Penis (tissue), 1 donor: ENCODE measurements around a stretch of chr16.

DNA sequence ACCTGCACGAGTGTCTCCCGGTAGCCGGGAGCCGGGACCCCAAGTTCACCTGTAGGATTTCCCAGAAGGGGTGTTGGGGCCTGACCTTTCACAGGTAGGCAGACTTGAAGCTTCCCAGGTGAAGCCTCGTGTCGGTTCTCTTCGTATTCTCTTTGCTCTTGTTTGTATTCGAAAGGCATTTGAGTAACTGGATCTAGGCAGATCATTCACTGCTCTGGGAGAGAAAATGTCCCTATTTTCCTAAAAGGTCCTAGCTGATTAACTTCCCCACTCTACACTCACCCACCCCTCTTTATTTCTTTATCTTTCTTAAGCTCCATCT lies 683 bp upstream of the TOX3 start:
- PRO-cap = no peak

DNA sequence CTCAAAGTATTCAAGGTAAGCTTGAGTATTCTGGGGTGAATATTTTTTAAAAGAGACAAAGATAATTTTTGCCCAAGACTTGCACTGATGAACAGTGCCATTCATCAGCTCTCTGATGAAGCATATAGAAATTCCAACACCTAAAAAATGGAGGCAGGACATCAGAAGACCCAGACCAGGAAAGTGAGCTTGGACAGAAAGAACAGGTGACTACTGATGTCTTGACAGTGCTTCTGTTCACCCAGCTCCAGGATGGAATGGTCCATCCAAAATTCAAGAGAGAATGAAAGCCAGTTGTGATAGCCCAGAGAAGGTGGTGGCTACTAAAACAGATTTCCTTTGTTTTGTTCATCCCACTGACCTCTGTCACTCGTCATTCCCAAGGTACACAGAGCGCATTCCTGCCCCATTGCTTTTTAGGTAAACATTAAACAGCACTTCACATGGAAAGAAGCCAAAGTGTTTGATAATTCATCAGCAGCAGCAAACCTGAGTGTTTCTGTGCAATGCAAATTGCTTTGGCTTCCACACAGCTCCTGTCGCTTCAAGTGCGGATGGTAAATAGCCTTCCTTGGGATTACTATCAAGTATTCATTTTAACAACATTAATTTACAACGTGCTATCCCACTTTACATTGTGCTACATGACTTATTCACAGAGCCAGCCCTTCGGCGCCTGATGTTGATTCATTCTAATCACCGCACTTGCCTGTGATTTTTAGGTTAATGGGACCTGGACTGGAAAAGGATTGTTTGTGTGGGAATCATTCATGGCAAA lies 65.0 kb upstream of the TOX3 start:
- PRO-cap = no peak

DNA sequence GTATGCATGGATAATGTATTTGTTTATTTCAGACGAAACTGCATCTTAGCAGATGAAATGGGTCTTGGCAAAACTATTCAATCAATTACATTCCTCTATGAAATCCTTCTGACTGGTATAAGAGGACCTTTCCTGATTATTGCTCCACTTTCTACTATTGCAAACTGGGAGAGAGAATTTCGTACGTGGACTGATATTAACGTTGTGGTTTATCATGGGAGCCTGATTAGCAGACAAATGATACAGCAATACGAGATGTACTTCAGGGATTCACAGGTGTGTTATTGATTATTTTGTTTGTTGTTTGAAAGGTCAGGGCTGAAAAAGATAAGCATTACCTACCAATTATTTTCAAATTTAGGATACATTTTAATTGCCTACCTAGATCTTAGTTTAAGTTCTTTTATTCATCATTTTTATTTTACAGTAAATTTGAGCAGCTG lies 183.5 kb downstream of the CHD9 start:
- PRO-cap = no peak

- PRO-cap = no peak
These were observed 22.6 kb downstream of the AKTIP start for GRCh38 chr16:53480373-53480768.

GRCh38 chr16:53511080-53511694 lies 8.2 kb upstream of the AKTIP start:
- PRO-cap = no peak

DNA sequence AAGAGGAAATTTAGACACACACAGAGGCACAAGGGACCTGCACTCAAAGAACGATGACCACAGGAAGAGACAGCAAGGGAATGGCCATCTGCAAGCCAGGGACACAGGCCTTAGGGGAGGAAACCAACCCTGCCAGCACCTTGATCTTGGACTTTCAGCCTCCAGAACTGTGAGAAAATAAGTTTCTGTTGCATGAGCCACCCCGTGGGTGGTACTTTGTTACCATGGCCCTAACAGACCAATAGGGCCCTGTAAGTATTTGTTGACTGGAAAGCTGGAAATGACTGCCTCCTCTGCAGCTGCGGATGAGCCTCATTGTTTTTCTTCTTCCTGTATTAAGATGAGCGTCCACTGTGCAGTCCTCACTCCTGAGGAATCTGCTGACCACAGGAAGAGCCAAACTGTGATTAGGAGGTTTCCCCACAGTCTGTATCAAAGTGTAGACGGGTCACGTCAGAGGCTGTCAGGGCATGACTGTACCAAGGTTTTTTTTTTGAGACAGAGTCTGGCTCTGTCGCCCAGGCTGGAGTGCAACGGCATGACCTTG lies 12.2 kb upstream of the AKTIP start:
- PRO-cap = no peak

DNA sequence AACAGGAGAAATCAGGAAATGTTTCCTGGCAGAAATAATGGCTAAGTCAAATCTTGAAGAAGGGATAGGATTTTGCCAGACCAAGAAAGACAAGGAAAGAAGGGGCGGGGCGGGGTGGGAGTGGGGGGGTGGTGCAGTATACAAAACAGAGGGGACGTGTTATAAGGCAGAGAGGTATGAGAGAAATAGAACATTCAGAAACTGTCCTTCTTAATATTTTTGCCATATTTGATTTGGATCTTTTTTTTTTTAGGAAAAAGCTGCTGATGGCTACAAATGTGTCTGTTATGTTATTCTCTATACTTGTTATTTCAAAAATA lies 289.2 kb downstream of the IRX3 start:
- PRO-cap = no peak

GRCh38 chr16:54193359-54194340 lies 92.9 kb downstream of the IRX3 start:
- PRO-cap = unidirectional peak, plus-strand start at chr16:54193851; bidirectional peak, plus-strand start at chr16:54194201, minus-strand start at chr16:54194089

GRCh38 chr16:54266357-54267048 lies 20.1 kb downstream of the IRX3 start:
- PRO-cap = no peak

- PRO-cap = no peak
These were observed 2.3 kb downstream of the IRX3 start for GRCh38 chr16:54284253-54284797.

DNA sequence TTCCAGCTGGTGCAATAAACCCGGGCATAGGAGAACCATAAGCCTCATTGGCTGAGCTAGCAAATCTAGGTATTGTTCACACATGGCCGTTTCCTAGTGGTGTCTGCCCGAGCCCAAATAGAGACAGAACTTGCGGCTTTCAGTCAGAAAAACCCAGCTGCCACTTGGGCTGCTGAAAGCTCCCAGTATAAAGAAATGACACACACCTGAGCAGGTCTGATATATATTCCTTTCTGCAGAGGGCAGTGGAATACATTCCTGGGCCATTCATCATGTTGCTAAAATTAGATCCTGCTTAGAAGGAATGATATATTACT lies 83.9 kb upstream of the IRX5 start:
- PRO-cap = no peak

- PRO-cap = no peak
These were observed 56.7 kb upstream of the IRX5 start for GRCh38 chr16:54873920-54874371.

GRCh38 chr16:54927142-54927737 lies 3.4 kb upstream of the IRX5 start:
- PRO-cap = no peak

DNA sequence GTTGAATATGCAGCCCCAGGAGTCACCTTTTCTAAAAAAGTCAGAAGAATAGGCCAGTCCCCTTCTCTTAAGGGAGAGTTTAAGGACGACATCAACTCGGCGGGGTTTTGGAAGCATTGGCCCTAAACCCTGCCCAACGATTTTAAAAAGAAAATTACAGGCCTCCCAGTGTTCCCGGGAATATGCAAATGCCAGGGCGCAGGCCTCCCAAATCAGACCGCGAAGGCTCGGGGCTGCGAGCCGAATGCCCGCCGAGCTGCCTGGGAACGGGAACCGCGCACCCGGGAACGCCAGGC lies 5.5 kb downstream of the IRX5 start:
- PRO-cap = unidirectional peak, plus-strand start at position 215 of the sequence

- PRO-cap = unidirectional peak, minus-strand start at chr16:55325298
These were observed 1.3 kb downstream of the IRX6 start for GRCh38 chr16:55325099-55325963.

- PRO-cap = no peak
These were observed 1.7 kb upstream of the MMP2 start for GRCh38 chr16:55477152-55477839.

DNA sequence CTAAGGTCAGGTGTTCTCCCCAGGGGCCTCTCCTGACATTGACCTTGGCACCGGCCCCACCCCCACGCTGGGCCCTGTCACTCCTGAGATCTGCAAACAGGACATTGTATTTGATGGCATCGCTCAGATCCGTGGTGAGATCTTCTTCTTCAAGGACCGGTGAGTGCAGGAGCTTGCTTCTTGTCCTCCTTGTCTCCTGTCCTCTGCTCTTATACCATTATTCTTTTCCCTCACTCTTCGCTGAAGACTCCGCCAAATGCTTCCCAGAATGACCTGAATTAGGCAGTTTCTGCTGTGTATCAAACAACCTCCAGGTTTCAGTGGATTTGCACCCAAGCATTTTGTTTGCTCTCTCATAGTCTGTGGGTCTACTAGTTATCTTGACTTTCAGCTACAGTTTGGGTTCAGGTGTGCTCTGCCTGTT lies 14.1 kb downstream of the MMP2 start:
- PRO-cap = no peak

DNA sequence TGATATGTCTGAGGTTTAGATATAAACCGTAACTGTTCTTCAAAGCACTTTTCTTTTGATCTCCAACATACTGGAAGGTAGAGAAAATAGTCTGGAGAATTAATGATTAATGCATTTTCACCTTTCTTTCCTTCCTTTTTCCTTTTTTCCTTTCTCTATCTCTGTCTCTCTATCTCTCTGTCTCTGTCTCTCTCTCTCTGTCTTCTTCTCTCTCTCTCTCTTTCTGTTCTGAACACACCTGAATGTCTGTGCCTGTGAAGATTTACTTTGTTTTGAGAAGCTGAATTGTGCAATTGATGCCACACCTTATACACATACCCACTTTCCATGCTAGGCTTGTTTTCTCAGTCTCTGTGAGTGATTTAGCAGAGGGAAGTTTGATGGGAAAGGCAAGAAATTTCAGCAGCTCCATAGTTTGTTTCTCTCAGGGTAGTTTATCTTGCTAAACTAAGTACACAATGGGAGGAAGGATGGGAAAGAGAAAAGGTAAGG lies 9.4 kb upstream of the CAPNS2 start:
- PRO-cap = no peak

GRCh38 chr16:56233279-56233614 lies 42.0 kb downstream of the GNAO1 start:
- PRO-cap = no peak

DNA sequence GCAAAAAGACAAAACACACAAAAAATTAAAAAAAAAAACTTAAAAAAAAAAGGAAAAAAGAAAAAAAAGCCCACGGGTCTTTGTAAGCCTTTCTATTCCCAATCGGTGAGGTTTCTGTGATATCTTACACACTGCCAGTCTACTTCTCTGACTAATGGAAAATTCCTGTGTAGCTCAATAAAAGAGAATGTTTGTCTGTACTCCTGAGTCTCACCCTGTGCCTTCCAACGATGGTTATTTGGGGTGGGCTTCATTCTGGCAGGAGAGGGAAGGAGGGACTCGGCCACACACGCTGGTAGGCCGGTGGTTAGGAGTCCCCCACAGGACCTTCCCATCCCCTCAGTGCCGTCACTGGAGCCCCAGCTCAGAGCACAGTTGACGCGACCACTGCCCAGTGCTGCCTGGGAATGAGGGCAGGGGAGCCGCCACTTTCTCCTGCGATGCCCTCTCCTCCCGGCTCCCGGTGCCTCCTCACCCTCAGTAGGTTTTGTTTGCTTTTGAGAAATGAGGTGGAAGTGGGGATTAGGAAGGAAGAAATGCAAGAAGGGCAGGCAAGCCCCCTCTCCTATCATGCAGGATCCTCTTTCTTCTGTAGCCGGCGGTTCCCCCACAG lies 68.0 kb downstream of the AMFR start:
- PRO-cap = no peak